SJSA1 (cell line): ENCODE measurements around the genes SINHCAF, H3-5 and YARS2.

DNA sequence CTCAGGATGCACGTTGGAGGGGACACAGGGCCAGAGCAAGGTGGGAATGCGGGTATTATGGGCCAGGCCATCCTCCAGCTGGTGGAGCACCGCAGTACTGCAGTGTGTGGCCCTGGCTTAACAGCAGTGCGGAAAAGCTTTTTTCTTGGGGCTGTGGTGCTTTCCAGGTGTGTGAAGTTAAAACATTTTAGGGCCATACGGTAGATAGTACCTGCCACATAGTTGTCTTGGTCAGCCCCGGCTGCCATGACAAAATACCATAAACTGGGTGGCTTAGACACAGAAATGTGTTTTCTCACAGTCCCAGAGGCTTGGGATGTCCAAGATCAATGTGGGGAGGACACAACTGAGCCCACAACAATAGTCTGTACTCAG lies 938 bp downstream of the DDX11 start:
- RAMPAGE, long total RNA = no peak

GRCh38 chr12:31103439-31104178 lies 29.9 kb downstream of the DDX11 start:
- RAMPAGE, long total RNA = no peak

GRCh38 chr12:31323470-31324531 lies 2.1 kb downstream of the SINHCAF start:
- RAMPAGE, long total RNA = start-site peak on the minus strand at chr12:31324100-31324184, 38 and 30 reads in 2 replicates

DNA sequence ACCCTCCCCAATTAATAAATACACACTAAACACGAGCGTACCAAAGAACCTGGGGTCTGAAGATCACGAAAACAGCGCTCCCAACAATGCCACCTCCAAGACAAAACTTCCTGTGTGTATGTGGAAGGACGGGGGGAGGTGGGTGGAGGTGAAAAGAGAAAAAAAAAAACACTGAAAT lies 266 bp downstream of the SINHCAF start:
- RAMPAGE, long total RNA = no peak

- RAMPAGE, long total RNA = start-site peak on the minus strand at chr12:31326111-31326142, 66 and 52 reads in 2 replicates
These were observed at the start of gene SINHCAF for GRCh38 chr12:31325973-31326880. Gene SINHCAF, minus strand, starts transcription at chr12:31326150.

GRCh38 chr12:31386229-31386920 lies 60.4 kb upstream of the SINHCAF start:
- RAMPAGE, long total RNA = no peak

DNA sequence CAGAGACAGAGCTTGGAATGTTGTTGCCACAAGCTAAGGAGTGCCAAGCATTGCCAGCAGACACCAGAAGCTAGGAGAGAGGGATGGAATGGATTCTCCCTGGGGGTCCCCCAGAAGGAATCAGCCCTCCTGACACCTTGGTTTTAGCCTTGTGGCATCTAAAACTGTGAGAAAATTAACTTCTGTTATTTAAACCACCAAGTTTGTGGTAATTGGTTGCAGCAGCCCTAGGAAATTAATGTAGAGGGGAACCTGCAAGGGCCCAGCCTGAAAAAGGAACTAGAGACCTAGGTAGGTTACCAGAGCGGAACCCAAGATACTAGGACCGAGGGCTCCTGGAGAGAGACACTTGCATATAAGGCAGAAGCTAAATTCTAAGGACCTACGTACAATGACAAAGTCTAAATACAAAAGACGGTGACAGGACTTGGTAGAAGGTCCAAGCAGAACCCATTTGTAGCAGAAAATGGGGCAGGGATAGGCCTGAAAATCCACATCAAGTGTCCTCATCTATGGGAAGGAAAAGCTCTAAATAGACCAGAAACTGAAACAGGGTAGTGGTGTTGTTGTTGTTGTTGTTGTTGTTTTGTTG lies 8.2 kb upstream of the DENND5B start:
- RAMPAGE, long total RNA = no peak

DNA sequence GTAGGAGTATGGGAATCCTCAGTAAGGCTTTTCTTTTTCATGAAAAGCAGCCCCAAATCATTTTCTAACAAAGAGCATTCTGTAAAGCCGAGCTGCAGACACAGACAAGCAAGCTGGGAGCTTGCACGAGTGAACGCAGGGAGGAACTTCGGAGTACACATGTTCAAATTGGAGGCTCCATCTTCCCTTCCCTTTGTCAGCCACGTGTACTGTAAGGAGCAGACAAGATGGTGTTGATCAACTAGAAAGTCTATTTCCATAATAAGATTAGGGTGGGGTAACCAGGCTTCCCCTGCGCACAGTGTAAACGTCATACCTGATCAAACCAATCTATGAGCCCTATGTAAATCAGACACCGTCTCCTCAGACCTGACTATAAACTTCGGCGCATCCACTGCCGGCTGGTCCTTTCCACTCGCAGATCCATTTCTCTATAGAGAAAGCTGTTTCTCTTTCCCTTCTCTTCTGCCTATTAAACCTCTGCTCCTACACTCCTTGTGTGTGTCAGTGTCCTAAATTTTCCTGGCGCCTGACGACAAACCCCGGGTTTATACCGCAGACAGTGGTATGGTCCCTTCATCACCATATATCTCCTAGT lies 7.6 kb upstream of the ETFBKMT start:
- RAMPAGE, long total RNA = no peak

DNA sequence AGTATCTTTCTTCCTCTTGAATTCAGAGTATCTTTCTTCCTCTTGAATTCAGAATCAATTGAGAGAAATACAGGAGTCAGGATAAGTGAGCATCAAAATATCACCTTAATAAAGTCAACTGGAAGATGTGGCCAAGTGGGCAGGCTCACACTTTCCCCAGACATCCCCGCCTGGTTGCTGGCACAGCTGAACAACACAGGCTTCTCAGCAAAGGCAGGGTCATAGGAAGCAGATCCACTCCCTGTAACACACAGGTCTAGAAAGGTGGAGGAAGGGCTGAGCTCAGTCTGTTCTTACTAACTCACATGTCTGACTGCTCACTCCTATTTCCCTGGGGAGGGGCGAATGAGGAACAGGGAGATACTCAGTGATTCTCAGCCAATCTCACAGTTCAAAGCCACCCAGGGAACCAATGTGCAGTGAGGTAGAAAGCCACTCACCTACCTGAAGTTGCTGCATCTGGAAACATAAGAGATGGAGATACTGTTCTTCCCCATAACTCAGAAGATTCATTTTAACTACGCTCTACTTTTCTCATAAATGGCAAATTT lies 18.2 kb downstream of the H3-5 start:
- RAMPAGE, long total RNA = no peak

GRCh38 chr12:31791628-31792462 lies at the start of gene H3-5:
Gene H3-5, minus strand, starts transcription at chr12:31792298.
- RAMPAGE, long total RNA = no peak

DNA sequence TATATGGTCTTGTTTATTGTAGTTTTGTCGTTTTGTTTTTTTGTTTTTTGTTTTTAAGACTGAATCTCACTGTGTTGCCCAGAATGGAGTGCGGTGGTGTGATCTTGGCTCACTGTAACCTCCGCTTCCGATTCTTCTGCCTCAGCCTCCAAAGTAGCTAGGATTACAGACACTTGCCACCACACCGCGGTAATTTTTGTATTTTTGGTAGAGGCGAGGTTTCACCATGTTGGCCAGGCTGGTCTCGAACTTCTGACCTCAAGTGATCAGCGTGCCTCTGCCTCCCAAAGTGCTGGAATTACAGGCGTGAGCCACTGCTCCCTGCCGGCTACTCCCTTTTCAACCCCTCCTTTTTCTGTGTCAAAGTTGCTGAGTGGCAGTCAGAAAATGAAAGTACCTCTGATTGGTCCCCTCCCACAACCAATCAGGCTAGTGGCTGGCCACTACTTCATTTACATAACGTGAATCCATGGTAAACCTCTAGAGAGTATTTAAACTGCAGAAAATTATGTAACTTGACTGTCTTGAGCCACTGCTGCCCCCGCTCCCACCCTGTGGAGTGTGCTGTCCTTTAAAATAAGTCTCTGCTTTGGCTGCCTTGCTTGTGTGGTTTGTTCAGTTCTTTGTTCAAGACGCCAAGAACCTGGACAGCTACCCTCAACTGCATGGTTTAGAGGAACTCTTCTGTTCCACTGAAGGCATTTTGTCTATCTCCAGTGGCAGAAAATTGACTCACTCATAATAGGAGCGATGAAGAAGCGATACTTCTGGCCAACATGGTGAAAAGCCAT lies 5.9 kb downstream of the RESF1 start:
- RAMPAGE, long total RNA = no peak

GRCh38 chr12:32107263-32107669 lies 619 bp downstream of the BICD1 start:
- RAMPAGE, long total RNA = no peak

- RAMPAGE, long total RNA = no peak
These were observed 126.4 kb upstream of the FGD4 start for GRCh38 chr12:32273007-32273246.

- RAMPAGE, long total RNA = no peak
These were observed 8.6 kb upstream of the FGD4 start for GRCh38 chr12:32390533-32391397.

DNA sequence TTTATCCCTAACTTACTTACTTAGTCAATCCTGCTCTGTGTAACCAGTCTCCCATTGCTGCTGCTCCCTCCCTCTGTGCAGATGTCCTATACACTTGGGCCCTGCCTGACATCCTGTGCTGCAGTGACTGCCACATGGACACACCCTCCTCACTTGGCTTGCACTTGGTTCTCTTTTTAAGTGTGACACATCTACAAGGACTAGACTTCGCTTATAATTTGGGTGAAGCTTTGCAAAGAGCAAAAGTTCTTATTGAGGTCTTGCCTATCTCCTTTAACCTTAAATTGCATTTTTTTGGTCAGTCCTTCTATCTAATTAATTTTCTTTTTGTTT lies 51.5 kb downstream of the FGD4 start:
- RAMPAGE, long total RNA = no peak

DNA sequence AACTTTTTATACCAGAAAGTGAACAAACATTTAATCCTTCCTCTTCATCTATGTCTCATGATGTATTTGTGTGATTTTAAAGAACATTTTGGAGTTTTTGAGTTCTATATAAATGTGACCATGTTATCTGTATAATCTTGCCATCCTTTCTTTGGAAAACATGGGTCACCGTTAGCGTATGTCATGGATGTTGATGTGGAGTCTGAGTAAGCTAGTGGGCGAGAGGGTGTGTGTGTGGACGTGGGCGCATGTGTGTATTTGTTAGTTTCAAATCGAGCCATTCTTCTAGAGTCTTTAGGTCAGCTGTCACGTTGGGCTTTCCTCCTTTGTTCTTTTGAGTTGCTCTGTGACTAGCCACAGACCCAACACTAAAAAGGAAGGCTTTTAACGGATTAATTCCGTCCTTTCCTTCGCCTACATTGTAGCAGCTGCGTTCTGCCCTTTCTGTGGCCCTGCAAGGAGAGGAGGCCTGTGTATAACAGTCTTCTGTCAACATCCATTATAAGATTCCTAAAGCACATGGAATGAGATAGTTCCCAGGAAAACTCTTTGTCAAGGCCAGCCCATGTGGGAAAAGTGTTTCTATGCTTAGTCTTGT lies 117.2 kb upstream of the DNM1L start:
- RAMPAGE, long total RNA = no peak

DNA sequence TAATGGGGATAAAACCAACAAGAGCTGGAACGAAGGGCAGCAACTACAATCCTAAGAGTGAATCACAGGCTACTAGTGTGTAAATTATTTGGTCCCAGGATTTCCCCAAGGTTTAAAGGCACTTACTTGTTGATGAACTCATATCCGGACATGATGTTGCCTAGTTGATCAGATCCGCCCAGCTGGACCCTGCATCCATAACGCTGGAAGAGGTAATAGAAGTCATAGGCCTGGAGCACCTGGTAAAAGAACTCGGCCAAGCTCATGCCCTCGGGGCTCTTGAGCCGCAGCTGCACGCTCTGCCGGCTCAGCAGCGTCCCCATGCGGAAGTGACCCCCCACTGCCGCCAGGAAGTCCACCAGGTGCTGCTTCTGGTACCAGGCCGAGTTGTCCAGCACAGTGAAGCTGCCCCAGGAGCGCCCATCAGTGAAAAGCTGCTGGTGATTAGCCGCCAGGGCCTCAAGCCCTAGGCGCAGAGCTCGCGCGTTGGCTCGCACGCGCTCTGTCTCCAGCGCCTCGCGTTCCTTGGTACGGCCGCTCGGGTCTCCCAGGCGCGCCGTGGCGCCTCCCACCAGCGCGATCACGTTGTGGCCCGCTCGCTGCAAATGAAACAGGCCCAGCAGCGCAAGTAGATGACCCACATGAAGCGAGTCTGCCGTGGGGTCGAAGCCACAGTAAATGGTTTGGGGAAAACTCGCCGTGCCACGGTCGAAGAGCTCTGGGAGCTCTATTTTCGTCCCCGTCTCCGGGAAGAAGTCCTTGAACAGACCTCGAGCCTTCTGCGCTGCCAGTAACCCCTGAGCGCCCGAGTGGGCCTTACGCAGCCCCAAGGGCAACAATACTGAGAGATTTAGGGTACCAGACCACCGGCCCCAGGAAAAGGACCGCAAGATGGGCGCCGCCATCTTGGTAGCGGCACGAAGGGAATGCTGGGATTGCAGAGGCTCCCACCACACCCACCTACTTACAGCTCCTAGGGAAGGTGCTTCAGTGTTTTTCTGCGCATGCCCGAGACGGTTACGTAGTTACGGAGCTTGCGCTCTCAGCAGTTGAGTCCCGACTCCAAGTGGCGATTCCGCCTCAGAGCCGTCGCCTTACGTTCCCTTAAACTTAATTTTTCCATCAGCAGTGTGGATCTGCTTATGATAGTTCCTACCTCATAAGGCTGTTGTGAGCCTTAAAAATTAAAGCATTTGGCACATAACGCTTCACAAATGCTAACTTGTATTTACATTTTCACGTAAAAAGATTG lies at the start of gene YARS2:
Gene YARS2 (minus strand): TSS at position 928 of the 1,252 bp plus-strand sequence.
- RAMPAGE, long total RNA = no peak

GRCh38 chr12:32897361-32897849 lies 828 bp upstream of the PKP2 start:
- RAMPAGE, long total RNA = no peak

- RAMPAGE, long total RNA = no peak
These were observed 196.6 kb downstream of the ALG10 start for GRCh38 chr12:34218530-34219637.

DNA sequence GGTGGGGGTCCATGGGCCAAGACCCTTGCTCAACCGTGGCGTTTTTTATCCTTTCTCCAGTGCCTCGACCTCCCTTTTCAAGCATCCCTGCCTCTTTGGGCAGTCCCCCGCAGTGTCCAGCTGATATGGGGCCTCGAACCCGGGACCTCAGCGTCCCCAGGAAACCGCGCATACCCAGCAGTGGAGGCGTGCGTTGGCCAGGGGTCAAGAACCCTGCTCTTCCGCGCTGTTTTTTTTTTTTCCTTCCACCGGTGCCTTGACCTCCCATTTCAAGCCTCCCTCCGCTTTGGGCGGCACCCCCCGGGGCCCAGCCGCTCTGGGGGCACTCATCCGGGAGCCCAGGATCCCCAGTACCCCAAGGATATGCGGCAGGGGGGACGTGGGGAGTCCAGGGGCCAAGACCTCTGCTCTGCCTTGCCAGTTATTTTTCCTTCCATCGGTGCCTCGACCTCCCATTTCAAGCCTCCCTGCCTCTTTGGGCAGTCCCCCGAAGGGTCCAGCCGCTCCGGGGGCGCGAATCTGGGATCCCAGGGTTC lies 325.8 kb downstream of the ALG10 start:
- RAMPAGE, long total RNA = no peak